SJCRH30 (cell line): ENCODE measurements around the genes MRFAP1, KIAA0232 and CCDC96.

GRCh38 chr4:5888007-5888927 is 4.6 kb downstream of the CRMP1 start:
- RAMPAGE, long total RNA = no peak

DNA sequence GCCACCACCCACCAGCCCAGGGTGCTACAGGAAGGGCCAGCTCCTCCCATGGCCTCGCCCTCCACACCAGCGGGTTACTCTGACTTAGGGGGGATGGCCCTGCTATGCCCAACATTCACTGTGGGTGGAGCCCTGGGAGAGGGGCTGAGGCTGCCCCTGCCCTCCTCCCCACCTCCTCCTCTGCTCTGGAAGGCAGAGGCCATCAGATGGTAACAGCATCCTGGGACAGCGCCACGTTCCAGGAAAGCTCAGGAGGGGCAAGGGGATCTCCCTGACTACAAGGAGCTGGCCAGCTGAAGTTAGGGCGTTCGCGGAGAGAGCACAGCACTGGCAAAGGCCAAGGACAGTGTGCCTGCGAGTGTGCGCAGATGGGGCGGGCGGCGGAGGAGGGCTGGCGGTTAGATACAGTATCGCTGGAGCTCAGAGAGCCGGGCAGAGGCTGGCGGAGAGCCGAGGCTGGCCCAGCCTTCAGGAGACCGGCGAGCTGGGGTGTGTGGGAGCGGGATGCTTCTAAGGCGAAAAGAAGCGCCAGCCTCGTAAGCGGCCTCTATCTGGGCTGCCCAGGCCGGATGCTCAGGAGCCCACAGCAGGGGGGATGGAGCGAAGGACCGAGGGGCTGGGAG is 1.4 kb downstream of the JAKMIP1 start:
- RAMPAGE, long total RNA = no peak

- RAMPAGE, long total RNA = no peak
Observed at GRCh38 chr4:6276938-6277767, 7.5 kb downstream of the WFS1 start.

DNA sequence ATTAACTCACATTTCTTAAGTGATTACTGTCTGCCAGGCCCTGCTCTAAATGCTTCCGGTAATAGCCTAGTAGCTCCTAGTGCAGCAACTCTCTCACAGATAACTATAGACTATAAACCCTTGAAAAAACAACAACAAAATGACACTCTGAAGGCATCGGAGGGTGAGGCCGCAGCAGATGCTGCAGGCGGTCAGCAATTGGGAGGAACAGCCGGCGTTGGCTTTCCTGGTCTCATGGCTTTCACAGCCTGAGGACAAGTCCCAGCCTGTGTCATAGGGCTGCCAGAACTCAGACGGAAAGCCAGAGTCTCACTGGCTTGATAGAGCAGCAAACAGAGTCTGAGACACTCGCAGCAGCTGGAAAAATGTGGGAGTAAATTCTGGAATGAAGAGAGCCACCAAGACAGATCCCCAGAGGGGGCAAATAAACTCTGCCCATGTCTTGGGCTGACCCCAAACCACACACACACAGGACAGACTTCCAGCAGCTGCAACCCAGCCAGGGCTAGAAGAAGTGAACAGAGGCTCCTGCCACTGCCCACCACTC is 86.3 kb downstream of the PPP2R2C start:
- RAMPAGE, long total RNA = no peak

DNA sequence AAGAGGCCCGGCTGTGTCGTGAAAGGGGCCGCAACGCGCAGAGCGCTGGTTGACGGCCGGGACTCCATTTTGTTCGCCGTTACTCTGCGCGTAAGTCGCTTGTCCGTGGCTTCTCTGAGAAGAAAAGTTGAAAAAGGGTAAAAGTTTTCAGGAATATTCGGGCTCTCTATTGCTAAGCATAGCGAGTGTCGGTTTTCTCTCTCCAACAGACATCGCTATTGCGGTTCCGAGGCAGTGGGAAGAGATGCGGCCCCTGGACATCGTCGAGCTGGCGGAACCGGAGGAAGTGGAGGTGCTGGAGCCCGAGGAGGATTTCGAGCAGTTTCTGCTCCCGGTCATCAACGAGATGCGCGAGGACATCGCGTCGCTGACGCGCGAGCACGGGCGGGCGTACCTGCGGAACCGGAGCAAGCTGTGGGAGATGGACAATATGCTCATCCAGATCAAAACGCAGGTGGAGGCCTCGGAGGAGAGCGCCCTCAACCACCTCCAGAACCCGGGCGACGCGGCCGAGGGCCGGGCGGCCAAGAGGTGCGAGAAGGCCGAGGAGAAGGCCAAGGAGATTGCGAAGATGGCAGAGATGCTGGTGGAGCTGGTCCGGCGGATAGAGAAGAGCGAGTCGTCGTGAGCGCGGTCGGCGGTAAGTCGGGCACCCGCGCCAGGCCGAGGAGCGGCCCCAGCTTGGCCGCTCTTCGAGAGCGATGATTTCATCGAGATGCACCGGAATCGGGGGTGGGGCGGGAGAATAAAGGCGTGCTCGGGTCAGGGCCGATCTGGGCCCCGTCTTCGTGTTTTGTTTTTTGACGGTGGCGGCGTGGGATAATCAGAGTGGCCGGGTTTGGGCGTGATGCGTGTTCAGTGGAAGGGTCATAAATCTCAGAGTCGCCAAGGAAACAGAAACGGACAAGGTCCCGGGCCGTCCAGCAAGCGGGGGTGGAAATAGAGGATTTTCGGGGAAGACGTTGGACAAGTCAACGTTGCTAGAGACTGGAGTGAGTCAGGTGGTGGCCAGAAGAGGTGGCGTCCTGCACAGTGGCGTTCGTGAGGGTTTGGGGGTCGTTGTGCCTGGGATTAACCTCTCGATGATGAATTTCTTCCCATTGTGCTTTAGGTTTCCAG is at the start of gene MRFAP1:
Gene MRFAP1, plus strand, starts transcription at position 67 of the 1,119 bp plus-strand sequence.
- RAMPAGE, long total RNA = start-site peak on the plus strand centred at position 77 of the sequence, 44 bp wide, 46 and 25 reads in 2 replicates

DNA sequence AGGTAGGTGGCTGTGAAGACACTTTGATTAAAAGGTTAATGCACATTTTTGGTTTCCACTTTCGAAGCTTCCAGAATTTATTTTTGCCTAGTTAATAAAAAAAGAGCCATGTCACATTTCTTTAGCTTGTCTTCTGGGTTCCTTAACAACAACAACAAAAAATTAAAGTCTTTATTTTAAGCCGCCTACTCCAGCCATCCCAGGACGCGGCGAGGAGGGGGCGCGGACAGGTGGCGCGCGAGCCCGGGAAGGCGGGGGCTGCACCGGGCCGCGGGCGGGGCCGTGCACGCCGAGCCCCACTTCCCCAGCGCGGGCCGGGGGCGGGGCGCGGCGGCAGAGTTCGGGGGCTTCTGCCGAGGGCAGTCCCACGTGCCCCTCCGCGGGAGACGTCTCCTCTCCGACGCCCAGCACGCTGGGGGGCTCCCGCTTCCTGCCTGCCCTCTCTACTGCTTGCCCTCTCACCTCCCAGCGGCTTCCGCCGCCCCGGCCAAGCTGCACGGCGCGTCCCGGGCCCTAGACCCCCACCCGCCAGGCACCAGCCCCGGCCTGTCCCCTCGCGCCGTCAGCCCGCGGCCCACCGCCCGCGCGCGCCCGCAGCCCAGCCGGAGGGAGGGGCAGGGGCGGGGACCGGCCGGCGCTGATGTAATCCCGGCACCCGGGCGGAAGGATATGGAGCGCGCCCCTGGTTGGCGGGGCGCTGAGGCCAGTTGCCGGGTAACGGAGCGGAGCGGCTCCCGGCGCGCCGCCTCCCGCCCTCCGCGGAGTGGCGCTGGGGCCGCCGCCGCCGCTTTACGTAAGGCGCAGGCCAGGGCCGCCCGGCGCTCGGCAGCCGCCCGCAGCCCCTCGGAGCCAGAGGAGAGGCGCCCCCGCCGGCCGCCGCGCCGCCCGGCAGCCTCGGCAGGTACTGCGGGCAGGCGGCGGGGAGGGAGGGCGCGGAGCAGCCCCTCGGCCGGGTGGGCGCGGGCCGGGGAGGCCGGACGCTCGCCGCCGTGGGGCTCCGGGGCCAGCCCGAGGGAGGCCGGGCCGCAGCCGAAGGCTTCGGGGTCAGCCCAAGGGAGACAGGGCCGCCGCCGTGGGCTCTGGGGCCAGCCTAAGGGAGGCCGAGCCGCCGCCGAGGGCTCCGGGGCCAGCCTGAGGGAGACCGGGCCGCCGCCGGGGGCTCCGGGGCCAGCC is at the start of gene KIAA0232:
Gene KIAA0232, plus strand, starts transcription at position 787 of the 1,173 bp plus-strand sequence.
- RAMPAGE, long total RNA = no peak

- RAMPAGE, long total RNA = no peak
Observed at GRCh38 chr4:6795739-6796535, 13.4 kb downstream of the KIAA0232 start.

DNA sequence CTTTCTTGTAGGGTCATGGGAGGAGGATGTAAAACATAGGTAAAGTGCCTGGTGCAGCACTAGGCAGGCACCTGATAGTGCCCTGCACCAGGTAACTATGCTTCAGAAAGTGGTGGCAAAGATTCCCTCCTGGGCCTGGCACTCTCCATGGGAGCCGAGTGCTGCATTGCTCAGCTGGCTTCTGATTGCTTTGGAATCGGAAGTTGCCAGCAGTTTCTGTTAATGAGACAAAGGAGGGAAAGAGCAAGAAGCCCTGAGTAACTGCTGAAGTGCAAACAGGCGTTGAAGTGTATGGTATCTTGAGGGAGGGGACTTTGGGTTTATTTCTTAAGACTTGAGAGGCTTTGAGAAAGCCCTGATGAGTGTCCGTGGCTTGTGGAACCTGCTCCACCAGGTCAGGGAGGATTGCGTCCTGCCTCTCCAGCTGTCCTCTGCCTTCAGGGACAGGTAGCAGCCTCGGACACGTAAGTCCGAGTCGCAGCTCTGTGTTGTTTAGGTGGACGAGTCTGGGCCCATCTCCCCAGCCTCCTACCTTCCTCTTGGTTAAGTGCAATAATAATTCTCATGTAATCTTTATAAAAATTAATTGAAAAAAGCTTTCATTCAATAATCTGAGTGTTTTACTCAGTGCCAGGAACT is 45.9 kb downstream of the TBC1D14 start:
- RAMPAGE, long total RNA = no peak

DNA sequence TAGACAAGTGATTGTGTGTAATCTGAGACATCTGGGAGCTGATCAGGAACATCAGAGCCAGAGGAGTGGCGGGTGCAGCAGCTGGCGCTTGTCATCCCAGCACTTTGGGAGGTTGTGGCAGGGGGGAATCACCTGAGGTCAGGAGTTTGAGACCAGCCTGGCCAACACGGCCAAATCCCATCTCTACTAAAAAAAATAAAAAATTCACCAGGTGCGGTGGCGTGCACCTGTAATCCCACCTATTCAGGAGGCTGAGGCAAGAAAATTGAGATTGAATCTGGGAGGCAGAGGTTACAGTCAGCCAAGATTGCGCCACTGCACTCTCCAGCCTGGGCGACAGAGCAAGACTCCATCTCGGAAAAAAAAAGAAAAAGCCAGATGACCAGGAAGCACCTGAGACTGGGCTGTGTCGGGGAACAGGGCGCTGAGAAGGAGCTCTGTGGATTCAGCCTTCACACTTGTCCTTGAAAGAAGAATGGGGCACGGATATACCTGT is 39.1 kb downstream of the CCDC96 start:
- RAMPAGE, long total RNA = no peak

DNA sequence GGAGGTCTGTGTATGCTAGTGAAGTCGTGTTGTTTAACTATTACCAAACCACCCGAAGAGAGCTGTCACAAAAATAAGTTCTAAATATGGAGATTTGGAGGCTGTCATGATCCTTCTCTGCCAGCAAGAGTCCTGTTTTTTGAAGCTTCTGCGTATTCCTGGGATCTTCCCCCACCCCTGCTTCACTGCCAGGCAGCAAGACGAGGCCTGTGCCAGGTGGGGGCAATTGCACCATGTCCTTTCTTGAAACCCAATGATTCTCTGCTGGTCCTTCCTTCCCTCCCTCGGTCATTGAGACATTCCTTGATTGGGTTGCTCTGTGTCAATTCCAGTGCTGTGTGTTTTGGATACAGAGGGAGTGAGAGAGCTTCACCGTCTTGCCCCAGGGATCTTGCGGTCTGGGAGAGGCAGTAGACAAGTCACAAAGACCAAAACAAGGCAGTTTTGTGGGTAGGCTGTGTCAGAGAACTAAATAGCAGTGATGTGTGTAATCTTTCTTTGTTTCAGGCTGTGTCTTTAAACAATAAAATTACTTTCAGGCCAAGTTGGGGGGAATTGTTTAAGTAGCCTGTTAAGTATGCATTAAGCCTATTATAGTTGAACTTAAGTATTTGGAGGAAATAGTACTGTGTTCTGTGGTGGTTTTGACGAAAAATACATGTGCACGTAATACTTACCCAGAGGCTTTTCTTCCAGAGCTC is 38.5 kb downstream of the CCDC96 start:
- RAMPAGE, long total RNA = no peak

- RAMPAGE, long total RNA = no peak
Observed at GRCh38 chr4:7024862-7025314, 17.9 kb downstream of the CCDC96 start.

DNA sequence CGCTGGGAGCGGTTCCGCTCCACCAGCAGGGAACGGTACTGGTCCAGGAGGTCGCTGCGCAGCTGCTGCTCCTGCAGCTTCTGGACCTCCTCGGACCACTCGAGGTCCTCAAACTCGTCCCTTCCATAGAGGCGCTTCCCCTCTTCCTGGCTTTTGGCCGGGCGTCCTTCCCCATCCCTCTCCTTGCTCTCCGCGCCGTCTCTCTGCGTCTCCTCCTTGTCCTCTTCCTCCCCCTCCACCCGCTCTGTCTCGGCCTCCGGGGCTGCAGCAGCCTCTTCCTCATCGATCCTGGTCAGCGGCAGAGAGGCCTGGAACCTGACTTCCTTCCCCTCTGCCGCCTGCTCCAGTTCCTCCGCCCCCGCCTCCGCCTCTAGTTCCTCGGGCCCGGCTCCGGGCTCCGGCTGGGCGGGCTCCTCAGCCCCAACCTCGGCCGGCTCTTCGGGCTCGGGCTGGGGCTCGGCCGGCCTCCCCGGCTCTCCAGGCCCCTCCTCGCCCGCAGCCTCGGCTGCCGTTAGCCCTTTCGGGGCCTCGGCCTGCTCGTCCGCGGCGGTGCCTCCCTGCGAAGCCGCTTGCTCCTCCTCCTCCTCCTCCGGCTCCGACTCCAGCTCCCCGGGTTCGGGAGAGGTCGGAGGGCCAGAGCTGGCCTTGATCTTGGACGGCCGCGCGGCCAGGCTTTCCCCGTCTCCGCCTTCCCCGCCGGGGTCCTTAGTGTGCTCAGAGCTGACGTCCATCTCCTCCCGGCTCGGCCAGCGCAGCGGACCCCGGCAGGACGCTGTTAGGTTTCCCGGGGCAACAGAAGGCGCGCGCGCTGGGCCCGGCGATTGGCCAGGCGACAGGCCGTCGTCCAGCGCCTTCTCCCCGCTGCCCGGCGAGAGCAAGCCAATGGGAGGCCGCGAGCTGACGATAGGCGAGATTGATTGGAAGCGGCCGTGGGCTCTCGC is at the start of gene CCDC96:
Gene CCDC96, minus strand, starts transcription at position 794 of the 941 bp plus-strand sequence.
- RAMPAGE, long total RNA = no peak

DNA sequence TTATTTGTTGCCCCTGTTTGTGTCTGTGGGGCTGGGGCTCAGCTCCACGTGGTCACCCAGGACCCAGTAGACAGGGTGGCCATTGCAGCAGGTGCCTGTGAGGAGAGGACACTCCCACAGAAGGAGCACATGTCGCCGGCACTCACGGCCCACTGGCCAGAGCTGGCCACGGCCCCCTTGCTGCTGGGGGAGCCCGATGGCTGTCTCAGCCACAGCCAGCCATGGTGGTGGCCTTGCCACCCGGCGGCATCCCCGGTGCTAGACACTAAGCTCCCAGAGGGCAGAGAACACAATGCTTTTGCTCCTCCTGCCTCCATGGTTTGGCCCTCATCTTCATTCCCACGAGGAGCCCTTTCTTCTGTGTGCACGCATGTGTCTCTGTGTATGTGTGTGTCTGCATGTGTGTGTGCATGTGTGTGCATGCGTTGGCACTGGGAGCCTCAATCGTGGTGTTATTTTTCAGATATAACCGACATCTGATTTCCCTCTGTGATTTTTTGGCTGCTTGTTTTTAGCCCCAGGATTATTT is 28.0 kb upstream of the GRPEL1 start:
- RAMPAGE, long total RNA = no peak

DNA sequence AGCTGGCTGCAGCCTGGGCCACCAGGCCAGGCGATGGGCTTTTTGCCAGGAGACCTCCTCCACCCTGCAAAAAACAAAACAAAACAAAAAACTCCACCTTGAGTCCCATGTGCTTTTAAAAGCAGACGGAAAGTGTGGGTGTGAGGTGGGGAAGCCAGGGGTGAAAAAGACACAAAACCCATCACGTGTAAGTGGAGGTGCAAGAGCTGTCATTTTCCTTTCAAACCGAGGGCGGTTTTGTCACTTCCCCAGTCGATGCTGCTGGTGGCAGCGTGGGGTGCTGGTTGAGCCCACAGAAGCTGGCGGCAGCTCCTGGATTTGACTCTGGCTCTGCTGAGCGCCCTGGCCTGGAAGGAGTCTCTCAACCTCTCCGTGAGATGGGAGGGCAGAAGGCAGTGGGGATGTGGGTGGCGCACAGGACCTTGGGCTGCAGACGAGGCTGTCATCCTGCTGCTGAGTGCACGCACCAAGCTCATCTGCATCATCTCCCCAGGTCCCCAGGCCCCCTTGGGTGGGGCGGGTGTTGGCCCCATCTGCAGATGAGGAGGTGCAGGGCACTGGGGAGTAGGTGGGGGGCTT is 110.0 kb downstream of the PSAPL1 start:
- RAMPAGE, long total RNA = no peak

GRCh38 chr4:7344554-7345055 is 90.1 kb downstream of the PSAPL1 start:
- RAMPAGE, long total RNA = no peak

- RAMPAGE, long total RNA = no peak
Observed at GRCh38 chr4:7389738-7389941, 45.1 kb downstream of the PSAPL1 start.

DNA sequence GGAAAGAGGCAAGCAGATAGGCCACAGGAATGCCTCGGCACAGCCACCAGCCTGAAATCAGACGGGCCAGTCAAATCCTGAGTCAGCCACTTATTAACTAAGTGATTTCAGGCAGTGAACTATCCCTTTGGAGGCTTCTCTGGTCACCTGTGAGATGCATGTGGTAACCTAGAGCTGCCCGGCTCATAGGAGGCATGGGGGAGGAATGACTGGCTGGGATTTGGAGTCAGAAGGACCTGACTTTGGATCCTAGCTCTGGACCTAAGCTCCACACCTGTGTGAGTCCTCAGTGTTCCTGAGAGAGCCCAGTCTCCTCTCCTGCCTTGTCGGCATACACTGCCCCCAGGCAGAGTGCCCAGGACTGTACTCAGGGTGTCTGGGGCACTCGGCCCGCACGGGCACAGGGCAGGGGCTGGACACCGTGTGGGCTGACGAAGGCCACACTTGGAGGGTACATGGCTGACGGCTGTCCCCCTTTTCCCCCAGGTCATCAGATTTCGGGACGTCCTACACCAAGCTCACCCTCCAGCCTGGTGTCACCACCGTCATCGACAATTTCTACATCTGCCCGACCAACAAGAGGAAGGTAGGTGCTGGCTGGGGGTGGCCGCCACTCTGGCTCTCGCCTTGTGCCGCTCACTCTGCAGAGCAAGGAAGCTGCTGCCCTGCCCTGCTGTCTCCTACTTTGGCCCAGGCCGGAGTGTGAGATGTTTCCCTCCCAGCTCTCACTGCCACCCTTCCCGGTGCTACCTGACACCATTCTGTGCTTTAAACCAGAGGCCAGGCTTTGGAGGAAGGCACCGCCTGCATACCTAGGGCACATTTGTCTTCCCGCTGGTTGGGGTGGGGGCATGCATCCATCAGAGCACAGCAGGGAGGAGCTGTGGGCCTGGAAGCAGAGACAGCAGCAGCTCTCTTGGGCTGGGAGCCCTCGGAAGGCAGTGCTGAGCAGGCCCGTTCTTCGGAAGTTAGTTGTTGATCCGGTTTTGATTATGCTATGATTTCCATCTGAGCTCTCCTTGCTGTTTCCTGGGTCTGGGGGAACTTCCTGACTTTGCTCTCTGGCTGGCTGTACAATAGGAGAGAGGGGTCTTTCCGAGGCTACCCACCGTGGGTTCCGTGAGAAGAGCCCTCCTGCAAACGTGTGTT is 96.7 kb upstream of the PSAPL1 start:
- RAMPAGE, long total RNA = no peak

DNA sequence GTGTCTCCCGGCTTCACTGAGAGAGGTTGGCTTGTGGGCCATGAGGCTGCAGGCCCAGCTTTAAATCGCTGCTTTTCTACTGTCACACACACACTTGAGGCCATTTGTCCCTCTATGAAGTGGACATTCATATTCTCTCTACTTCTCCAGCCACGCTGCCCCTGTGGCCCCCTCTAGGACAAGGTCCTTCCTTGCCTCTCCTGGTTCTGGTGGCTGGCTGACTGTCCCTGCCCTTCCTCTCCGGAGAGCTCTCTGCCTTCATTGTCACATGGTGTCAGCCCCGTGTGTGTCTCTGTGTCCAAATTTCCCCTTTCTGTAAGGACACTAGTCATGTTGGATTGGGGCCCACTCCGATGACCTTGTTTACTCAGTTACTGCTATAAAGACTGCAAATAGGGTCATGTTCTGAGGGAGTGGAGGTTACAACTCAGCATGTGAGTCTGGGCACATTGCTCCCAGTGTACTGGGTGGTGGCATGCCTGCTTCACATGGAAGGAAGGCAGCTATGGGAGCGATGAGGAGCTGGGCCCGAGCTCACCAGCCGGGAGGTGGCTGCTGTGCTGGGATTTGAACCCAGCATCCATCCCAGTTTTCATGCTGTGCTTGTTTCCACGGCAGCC is 129.5 kb upstream of the PSAPL1 start:
- RAMPAGE, long total RNA = no peak

DNA sequence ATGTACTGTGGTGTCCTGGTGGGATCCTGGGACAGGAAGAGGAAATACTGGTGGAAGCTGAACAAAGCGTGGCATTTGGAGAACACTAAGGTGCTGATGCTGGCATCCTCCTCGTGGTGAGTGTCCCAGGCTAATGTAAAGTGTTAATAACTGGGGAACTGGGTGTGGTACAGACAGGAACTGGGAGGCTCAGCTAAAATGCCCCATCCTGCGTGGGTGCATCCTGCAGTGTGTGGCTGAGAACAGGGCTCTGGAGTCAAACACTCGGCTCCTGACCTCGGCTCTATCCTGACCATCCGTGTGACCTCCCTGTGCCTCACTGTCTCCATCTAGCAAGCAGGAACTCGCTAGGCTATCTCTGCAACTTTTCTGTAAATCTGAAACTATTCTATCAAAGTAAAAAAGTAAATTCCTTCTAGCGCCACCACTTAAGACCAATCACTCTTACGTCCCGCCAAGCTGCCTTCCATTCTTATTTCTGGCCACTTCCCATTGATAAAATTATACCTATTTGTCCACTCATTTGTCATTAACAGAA is 200.3 kb upstream of the PSAPL1 start:
- RAMPAGE, long total RNA = no peak

DNA sequence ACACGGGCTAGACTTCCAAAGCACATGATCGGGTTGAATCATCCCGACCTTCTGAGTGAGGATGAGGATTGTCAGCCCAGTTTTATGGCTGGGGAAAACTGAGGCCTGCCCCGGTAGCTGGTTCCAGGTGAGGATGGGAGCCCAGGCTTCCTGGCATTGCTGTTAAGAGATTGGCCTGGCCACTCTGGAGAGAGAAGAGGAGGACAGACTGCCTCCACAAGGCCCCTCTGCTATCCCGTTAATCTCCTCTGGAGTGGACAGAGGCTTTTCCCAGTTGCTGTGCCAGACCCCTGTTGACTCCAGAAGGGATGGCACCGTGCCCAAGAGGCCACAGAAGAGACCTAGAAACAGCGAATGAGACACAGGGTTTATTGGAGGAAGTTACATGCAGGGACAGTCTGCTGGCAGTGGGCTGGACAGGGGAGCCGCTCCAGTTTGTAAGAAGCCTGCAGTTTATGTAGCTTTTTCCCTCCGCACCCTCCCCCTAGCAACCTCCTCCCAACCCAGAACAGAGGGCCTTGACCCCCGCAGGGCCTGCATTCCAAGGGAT is 216.6 kb upstream of the PSAPL1 start:
- RAMPAGE, long total RNA = no peak